Colic lymph node (tissue), 1 donor: ENCODE measurements around a stretch of chr6.

- PRO-cap, result bidirectional peak, plus-strand start at chr6:170086360, minus-strand start at chr6:170086090
These were observed 205.1 kb downstream of the DLL1 start for GRCh38 chr6:170085769-170086218.

GRCh38 chr6:170135513-170136170 is 155.2 kb downstream of the DLL1 start:
- PRO-cap, result no peak

DNA sequence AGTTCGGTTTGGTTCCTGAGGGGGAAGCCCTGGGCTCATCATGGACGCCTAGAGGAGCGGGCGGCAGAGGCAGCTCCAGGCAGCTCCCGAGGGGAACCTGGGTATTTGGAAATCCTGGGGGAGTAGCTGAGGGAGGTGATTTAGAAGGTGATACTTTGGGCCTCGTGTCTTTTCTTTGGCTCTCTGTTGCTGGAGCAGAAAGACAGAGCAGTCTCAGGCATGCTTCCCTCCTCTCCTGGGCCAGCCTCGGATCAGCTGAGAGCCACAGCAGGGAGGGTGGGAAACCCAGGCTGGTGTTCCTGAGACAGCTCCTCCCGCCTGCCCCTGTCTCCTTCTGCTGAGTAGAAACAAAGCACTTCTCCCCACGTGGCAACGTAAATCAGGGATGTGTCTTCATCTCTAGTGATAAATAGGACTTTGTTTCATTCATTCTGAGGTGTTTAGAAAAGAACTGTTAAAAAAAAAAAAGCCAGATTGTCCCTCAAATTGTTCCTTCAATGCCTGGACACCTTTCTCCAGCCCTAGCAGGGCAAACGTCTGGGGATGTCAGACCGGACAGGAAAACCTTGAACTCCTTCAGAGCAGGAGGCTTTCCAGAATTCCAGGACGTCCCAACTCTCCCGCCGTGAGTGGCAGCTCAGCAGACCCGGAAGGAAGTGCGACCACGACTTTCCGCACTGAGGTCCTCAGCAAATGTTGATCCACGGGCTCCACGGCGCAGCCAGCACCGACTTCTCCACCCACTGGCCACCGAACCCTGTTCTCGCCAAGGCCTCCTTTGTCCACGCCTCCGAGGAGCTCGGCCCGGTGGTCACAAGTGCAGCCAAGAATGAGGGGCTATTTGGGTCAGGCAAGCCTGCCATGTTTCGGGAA is 139.2 kb downstream of the DLL1 start:
- PRO-cap, result no peak

- PRO-cap, result no peak
These were observed 28.4 kb downstream of the DLL1 start for GRCh38 chr6:170262424-170262938.

DNA sequence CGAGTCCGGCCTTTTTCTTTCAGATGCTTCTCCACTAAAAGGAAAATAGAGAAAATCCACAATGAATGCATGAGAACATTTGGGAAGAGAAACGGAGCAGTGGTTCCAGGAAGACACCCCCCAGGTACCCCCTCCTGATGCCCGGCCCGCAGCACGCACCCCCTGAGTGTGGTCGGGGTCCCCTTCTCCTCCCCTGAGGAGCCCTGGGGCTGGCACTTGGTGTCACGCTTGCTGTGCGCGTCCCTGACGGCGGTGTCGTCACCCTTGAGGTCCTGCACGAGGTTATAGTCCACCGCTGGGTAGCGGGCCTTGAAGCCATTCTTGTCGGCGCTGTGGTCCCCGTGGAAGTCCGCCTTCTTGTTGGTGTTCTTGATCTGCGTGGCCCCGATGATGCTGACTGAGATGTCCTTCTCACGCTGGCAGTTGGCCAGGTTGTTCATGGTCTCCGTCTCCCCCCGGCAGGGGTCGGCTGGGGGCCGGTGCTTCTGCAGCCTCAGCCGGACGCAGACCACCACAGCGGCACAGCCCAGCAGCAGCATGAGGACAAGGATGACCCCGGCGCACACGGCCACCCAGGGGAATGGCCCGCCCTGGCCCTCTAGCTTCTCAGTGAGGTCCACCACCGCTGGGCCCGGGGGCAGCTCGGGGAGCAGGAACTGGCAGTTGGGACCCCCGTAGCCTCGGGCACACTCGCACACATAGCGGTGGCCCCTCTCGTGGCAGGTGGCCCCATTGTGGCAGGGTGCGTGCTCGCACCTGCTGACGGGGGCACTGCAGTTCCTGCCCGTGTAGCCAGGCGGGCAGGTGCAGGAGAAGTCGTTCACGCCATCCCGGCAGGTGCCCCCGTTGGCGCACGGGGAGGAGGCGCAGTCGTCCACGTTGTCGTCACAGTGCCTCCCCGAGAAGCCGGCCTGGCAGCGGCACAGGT is 7.5 kb downstream of the DLL1 start:
- PRO-cap, result no peak

GRCh38 chr6:170291332-170292517 is 847 bp upstream of the DLL1 start:
- PRO-cap, result bidirectional peak, plus-strand start at chr6:170291660, minus-strand start at chr6:170291471; bidirectional peak, plus-strand start at chr6:170292013, minus-strand start at chr6:170291986

DNA sequence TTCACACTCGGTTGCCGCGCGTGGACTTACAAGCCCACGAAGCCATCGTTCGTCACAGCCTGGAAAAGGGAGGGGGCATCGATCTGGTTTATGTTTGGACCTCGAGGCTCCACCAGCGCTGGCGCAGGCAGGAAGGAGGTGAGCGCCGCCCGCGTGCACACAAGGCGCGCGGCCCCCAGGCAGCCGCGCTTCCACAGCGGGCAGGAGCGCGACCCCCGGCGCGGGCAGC is 4.4 kb upstream of the DLL1 start:
- PRO-cap, result no peak

GRCh38 chr6:170318106-170318922 is 11.8 kb downstream of the FAM120B start:
- PRO-cap, result no peak

- PRO-cap, result no peak
These were observed 65.8 kb downstream of the FAM120B start for GRCh38 chr6:170372095-170373085.

DNA sequence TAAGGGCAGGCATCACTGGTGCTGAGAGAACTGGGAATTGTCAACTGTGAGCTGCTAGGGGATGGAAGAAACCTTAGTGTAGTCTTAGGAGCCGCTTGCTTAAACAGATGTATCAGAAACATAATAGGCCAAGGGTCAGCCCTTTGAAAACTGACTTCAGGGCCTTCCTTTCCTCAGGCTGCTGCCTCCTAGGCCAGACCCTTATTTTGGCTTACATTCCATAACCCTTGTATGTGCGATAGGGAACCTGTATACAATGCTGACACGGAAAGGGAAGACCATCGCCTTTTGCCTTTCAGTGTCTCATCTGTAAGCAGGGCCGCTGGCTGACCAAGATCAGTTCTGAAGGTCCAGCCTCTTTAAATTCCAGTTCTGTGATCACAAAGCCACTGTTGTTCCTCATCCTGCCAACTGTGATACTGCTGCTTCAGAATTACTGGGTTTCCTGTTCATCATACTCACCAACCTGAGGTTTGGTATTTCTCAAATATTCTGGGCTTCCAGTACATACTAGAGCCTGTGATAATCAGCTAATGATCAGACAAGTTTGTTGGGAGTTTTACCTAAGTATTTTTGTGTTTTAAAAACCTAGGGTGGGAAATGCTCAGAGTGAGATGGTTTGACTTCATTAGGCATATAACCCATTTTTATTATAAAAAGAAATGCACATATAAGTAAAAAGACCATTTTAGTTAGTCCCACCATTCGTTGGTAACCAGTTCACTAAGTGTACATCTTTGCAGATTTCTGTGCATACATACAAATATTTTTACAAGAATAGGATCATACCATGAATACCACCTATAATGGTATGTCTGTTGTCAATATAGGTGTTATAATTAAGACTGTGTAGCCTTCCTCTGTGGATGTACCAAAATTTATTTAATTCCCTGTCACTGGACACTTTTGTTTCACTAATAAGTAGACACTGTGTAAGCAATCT is 7.7 kb downstream of the PDCD2 start:
- PRO-cap, result no peak

- PRO-cap, result no peak
These were observed 5.6 kb downstream of the PDCD2 start for GRCh38 chr6:170578474-170579670.

DNA sequence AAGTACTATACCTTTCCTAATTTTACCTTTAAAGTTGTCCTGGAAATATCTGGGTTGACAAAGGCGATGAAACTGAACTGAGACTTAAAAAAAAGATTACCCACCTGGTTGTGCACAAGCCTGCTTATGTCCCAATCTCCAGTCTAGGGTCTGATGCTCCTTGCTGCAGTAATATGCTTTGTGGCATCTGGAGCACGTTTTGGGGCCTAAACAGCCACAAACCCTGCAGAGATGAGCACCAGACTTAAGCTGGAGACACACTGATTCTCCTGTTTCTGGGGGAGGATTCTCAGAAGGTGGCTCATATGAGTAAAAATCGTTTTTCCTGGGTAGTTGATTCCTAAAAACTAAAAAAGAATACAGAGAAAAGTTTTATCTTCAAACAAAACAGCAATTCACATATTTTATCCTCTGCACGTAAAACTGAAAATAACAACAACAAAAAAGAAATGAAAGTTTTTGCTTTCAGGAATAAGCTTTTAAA is 994 bp downstream of the PDCD2 start:
- PRO-cap, result no peak